Spinal cord (tissue), 3 donors: ENCODE results near the genes GADD45B and GNG7.

DNA sequence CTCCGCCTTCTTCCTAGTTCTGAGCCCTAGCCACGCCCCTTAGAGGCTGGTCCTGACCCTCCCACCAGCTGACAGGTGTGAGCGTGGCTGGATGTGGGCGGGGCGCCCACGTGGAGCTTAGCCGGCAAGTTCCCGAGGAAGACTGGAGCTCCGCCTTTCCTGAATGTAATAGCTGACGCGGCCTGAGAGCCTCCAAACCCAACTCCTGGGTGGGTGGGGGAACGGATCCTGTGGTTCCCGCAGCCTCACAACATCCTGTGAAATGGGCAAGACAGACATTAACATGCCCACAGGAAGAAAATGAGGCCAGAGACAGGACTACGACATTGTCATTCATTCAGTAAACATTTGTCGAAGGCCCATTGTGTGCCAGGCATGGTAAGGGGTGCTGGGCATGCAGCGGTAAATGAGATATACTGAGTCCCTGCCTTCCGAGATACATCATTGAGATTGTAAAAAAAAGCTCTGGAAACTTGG lies 457 bp upstream of the AP3D1 start:
- PRO-cap, result no peak
- RAMPAGE, long total RNA, result no peak

- PRO-cap, result no peak
- RAMPAGE, long total RNA, result no peak
Measured at GRCh38 chr19:2180755-2181314, 17.1 kb downstream of the DOT1L start.

DNA sequence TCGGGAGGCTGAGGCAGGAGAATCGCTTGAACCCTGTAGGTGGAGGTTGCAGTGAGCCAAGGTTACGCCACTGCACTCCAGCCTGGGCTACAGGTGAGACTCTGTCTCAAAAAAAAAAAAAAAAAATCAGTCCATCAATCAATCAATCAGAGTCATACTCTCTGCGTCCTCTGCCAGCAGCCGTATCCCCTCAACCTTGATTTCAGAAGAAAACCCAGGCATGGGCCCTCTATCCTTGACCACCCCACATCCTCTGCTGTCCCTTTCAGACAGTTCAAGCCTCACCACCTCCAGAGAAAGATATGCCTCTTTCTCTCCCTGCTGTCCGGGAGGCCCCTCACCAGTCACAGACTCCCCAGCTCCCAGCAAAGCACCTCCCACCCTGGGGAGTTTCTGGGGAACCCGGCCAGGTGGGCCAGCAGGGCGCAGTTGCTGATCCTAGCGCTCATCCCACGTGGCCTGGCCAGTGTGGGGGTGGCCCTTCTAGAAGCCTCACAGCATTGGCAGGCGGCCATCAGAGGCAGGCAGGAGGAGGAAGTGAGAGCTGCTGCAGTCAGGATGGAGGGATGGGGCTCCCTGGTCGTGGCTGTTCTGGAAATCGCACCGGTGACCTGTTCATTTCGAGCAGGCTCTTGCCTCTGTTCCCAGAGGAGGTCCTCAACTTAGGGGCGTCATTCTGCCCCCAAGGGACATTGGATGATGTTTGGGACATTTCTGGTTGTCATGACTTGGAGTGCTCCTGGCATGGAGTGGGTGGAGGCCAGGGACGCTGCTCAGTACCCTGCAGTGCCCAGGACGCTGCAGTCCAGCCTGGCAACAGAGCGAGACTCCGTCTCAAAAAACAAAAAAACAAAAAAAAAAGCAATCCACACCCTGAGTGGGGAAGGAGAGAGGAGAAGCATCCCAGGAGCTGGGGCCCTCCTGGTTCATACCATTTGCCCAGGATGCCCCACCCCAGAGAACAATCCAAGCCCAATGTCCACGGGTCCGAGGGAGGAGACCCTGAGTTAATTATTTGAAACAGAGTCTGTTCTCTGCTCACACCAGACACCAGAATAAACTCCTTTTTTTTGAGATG lies 10.3 kb upstream of the JSRP1 start:
- PRO-cap, result no peak
- RAMPAGE, long total RNA, result no peak

DNA sequence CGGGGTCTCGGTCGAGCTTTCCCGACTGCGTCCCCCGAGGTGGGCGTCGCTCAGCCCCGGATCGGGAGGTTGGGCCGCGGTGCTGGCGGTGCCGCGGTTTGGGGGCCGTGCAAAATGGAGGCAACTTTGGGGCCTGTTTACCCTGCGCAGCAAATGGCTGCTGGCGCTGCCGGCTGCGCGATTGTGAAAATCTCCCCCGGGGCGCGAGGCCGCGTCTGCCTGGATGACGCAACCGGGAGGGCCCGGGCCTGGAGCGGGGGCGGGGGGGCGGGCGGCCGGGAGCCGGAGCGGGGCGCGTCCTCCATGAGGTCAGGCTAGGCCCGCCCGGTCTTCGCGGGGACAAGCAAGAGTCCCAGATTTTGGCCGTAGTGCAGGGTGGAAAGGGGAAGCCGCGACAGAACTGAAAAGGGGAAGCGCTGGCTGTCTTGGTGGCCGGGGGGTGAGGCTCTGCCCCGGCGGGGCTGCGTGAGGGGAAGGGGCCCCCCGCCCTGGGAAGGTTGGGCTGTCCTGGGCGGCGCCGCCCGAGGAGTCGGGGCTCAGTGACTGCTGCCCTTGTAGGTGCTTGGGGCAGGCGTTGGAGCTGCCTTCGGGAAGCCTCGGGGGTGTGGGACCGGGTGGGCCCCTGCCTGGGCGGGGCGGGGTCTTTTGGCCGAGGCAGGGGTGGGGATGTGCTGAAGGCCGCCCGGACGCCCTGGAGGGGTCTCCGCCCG lies 11.2 kb downstream of the PEAK3 start:
- PRO-cap, result no peak
- RAMPAGE, long total RNA, result no peak

GRCh38 chr19:2368237-2368631 lies 8.2 kb downstream of the TMPRSS9 start:
- PRO-cap, result no peak
- RAMPAGE, long total RNA, result no peak

DNA sequence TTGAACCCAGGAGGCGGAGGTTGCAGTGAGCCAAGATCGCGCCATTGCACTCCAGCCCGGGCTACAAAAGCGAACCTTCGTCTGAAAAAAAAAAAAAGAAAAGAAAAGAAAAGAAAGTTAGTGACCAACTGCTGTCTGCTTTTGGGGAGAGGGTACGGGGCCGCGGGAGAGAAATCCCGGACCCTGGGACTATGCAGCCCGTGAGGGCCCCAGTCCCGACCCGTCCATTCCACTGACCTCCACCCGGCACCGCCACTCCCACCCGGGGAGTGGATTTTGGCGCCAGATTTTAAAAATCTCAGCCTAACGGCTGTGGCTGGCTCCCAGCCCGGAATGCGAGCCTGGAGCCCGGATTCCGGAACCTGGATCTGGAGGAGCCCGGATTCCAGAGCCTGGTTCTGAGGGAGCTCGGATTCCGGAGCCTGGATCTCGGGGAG lies 6.0 kb upstream of the LMNB2 start:
- PRO-cap, result no peak
- RAMPAGE, long total RNA, result no peak

- PRO-cap, result unidirectional peak, plus-strand start at chr19:2476127
- RAMPAGE, long total RNA, result start-site peak on the plus strand at chr19:2476122-2476148, 40 and 59 reads in 2 replicates
Measured at GRCh38 chr19:2476078-2476983, at the start of gene GADD45B. TSS of gene GADD45B (plus strand) at chr19:2476127.

- PRO-cap, result no peak
- RAMPAGE, long total RNA, result start-site peak on the plus strand at chr19:2477734-2477858, 56 and 76 reads in 2 replicates
Measured at GRCh38 chr19:2477434-2478267, 1.7 kb downstream of the GADD45B start.

DNA sequence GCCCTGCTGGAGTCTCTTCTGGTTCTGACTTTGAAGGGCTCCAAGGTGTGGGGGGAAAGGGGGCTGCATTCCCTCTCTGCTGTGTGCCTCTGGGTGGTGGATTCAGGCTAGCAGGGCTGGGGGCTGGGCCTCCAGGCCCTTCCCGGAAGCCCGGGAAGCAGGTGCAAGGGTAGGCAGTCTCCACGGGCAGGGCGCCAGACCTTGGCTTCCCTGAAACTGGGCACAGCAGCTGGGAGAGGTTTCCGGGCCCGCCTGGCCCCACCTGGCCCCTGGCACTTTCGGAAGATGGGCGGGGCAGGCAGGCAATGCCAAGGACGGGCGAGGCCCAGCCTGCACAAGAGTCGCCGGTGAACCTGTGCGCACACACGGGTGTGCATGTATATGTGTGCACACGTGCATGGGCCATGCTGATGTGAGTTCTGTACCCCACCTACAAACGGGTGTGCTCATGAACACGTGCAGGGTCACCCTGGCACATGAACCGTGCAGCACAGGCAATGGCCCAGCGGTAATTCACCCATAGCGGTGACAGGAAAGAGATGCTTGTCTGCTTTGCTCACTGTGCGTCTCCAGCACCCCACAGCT lies 15.2 kb downstream of the GADD45B start:
- PRO-cap, result no peak
- RAMPAGE, long total RNA, result no peak

DNA sequence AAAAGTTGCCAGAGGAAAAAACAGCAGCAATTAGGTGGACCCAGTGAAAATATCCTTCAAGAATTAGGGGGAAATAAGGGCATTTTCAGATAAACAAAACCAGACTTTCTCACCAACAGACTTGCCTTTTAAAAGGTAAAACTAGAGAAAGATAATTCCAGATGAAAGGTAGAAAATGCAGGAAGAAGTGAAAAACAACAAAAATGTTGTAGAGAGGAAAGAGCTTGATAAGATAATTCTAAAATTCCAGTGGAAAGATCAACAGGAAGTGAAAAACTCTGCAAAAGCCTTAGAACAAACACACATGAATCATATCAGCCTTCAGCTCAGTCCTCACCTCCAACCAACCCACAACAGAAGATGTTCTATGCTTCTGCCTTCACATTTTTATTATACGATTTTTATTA lies 57.7 kb downstream of the GADD45B start:
- PRO-cap, result no peak
- RAMPAGE, long total RNA, result no peak

DNA sequence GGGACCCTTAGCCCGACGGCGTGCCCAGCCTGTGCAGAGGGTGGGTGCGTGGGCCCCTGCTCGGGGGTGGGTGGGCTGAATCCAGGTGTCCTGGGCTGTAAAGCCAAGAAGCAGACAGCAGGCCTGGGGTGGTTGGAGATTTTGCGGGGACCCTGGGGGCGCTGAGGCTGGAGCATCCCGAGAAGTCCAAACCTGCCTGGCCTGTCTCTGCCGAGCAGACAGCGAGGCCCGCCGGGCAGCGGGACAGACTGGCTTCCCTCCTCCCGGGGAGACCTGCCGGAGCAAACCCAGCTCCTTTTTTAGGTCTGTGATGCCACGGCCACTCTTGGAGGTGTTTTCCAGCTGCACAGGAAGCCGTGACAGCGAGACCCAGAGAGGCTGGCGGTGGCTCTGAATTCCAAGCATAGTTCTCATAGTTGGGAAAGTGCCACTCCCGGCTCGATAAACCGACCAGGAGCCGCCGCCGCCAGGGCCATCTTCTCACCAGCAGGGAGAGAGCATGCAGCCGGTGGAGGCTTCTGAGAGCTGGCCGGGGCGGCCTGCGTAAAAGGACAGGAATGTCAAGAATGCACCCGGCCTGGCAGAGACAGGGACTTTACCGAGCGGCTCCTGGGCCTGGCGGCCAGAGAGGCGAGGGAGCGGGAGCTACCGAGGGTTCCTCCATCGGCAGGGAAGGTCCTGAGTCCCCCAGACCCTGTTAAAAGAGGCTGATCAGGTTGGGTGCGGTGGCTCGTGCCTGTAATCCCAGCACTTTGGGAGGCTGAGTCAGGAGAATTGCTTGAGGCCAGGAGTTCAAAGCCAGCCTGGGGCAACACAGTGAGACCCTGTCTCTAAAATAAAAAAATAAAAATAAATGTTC lies 64.8 kb downstream of the GADD45B start:
- PRO-cap, result no peak
- RAMPAGE, long total RNA, result no peak

GRCh38 chr19:2578718-2579842 lies 103.2 kb downstream of the GADD45B start:
- PRO-cap, result no peak
- RAMPAGE, long total RNA, result no peak

GRCh38 chr19:2610777-2611494 lies 91.6 kb downstream of the GNG7 start:
- PRO-cap, result no peak
- RAMPAGE, long total RNA, result no peak

DNA sequence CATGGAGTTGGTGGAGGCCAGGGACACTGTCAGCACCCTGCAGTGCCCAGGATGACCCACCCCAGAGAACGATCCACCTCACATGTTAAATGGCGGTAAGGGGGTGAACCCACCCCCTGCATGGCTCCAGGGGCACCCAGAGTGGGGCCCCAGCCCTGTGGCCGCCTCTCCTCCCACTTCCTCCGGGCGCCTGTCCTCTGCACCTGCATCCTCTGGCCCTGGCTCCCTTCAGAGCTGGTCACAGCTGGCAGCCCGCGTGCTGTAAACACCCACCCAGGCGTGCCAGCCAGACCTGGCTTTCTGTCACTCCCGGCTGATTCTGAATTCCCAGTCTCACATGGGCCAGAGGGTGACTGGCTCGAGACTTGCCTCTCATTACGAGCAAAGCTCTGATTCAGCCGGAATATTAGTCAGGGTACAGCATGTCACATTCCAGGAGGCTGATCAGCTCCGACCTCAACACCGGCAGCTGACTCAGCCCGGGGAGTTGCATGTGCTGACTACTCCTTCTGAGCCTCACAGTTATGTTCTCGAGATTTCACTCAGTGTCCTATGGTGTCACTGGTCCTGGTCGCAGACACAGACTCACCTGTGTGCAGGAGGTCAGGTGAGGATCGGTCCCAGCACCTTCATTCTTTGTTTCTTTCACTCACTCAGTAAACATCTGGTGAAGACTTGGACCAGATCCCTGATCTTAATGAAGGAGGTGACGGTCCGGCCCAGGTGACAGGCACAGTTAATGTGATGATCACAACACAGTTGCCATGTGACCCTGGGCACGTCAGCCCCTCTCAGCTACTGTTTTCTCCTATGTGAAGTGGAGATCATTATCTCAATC lies 75.0 kb downstream of the GNG7 start:
- PRO-cap, result no peak
- RAMPAGE, long total RNA, result no peak

- PRO-cap, result no peak
- RAMPAGE, long total RNA, result no peak
Measured at GRCh38 chr19:2678008-2678485, 24.4 kb downstream of the GNG7 start.

GRCh38 chr19:2700616-2701039 lies 1.9 kb downstream of the GNG7 start:
- PRO-cap, result no peak
- RAMPAGE, long total RNA, result no peak

DNA sequence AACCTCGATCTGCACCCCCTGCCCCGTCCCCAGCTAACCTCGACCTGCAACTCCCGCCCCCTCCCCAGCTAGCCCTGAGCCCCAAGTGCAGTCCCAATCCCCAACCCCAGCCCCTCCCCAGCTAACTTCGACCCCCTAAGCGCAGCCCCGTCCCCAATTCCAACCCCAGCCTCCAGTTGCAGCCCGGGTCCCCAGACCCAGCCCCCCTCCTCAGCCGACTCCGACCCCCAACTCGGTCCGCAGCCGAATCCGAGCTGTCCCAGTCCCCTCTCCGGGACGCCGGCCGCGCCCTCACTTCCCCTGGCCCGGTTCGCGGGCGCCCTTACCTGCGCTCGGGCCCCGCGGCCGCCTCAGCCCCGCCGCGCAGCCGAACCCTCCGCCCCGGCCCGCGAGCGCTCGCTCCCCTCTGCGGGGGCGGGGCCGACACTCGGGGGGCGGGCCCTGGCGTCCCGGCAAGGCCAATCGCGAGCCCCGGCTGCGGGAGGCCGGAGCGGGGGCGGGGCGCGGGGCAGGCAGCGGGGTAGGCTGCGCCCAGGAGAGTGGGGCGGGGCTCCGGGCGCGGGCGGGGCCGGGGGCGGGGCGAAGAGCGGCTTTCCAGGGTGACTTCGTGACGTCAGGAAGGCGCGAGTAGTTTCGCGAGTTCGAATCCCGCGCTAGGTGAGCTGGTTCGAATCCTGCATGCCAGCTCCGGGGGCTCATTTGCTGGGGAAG lies at the start of gene GNG7:
TSS of gene GNG7 (minus strand) at position 375 of the 711 bp plus-strand sequence.
- PRO-cap, result unidirectional peak, minus-strand start at position 369 of the sequence
- RAMPAGE, long total RNA, result no peak

DNA sequence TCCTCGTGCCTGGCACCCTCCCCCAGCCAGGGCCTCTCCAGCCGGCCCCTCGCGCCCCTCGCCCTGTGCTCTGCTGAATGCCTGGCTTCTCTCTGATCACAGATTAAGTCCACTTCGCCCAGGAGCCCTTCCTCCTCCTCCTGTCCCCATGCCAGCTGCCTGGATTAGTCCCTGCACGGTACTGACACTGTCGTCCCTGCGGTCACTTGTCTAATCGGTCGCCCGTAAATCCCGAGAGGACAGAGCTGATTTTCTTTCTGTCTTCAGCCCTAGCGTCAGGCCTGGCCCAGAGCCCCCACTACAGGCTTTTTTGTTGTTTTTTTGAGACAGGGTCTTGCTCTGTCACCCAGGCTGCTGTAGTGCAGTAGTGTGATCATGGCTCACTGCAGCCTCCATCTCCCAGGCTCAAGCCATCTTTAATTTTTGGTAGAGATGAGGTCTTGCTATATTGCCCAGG lies 6.6 kb downstream of the THOP1 start:
- PRO-cap, result no peak
- RAMPAGE, long total RNA, result no peak

DNA sequence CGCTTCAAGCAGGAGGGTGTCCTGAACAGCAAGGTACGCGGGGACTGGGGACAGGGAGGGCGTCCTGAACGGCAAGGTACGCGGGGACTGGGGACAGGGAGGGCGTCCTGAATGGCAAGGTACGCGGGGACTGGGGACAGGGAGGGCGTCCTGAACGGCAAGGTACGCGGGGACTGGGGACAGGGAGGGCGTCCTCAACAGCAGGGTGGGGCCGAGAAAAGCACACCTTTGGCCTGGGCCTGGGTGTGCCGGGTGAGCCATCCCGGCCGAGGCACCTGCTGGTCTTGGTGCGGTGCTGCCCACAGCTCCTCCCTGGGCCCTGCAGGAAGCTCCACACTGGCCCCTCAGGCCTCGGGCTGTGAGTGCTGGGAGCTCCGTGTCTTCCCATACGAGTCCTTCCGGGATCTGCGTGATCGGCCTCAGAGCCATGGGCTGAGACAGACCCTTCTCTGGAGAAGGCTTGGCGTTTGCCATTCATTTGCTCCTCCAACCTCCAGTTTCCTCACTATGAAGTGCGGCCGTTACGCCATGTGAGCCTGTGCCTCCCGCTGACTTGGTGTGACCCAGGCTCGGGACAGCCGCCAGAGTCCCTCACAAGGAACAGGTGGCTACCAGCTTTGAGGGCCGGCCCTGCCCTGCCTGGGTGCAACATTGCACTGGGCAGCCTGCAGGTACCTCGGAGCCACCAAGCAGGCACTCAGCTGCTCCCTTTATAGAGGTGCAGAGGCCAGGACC lies 7.8 kb upstream of the ZNF554 start:
- PRO-cap, result no peak
- RAMPAGE, long total RNA, result no peak

DNA sequence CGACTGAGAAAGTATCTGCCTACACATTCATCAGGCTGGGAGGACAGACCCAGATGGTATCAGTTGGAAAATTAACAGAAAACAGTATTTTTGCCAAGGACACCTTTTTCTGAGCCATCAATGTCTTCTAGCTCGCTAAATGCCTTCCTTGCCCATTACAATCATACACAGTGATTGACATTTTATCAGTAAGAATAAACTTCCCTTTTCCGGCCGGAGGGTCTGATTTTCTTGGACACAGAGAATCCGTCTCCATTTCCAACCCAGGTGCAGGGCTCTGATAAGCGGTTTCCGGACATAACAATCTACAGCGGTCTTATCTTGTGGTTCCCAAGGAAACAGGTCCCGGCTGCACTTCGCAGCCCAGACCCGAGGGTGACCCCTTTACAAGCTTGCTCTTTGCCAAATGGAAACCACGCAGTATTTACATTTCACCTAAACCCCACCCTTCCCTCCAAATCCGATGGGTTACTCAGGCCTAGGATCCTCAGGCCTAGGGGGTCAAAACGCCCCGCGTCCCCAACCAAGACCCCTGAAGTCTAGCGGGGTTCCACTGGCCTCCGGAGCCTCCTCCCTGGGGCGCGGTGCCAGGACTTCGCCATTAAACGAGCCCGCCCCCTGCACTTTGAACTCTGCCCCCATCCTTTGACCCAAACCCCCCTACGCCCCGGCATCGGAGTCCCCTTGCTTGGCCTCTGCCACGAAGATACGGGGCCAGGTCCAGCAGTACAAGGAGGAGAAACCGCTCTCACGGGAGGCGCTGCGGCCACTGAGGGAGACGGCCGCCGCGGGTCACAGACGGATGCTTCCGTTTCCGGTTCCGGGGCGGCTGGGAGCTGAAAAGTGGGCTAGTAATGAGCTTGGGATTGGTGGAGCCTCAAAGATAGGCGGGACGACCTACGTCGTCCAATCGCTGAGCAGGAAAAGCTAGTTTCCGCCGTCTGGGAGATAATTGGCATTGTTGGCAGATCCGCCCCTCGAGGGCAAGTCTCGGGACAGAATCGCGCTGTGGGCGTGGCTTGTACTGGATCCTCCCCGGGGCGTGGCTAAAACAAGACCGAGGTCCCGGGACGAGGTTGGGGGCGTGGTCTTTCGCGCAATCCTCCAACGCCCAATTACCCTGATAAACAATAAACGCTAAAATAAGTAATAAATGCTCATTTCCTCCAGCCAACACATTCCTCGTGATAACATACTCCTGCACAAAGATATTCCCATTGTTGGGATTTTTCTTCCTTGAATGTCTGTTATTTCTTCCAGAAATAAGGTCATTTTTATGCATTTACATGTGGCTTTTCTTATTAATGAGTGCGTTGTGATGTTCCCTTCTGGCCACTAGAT lies 5.6 kb upstream of the ZNF77 start:
- PRO-cap, result no peak
- RAMPAGE, long total RNA, result no peak